Cardiac septum (tissue), 1 donor: Measurements from ENCODE around the genes OTOP2 and CASKIN2.

GRCh38 chr17:74805501-74805952, 29.2 kb downstream of the TMEM104 start:
- PRO-cap: no peak

DNA sequence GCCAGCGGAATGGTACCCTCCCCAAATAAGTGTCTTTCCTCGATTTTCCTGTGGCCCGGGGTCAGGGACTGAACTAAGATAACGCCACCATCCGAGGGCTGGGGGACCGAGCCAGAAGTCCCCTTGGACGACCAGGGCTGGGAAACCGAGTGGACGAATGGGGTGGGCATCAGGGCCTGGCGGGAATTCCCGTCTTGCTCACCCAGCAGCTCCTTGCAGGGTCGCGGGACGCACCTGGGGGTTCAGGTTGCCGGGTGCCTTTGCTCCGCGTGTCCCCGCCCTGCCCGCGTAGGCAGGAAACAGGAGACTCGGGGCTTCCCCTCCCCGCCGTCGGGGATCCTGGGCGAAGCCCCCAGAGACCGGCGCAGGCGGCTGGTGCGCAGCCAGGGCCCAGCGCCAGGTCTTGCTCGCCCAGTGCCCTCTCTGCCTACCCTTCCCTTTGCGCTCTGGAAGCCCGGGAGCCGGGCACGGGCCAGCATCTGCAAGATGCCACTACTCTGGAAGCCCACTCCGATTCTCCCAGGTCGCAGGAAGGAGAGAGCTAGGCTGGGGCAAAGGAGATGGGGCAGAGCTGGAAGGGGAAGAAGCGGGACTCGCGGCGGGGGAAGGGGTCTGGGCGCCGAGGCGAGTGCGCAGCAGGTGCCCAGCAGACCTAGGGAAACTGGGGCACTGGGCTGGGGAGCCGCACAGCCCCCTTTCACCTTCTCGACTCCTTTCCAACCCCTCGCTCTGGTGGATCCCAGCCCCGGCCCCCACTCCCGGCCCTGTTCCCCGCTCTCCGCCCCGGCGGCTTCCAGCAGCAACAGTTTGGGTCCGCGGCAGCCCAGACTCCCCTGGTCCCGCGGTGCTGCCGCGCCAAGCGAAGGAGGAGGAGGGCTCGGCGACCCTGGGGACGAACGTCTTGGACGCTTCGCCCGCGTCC, 823 bp upstream of the GRIN2C start:
- PRO-cap: no peak

DNA sequence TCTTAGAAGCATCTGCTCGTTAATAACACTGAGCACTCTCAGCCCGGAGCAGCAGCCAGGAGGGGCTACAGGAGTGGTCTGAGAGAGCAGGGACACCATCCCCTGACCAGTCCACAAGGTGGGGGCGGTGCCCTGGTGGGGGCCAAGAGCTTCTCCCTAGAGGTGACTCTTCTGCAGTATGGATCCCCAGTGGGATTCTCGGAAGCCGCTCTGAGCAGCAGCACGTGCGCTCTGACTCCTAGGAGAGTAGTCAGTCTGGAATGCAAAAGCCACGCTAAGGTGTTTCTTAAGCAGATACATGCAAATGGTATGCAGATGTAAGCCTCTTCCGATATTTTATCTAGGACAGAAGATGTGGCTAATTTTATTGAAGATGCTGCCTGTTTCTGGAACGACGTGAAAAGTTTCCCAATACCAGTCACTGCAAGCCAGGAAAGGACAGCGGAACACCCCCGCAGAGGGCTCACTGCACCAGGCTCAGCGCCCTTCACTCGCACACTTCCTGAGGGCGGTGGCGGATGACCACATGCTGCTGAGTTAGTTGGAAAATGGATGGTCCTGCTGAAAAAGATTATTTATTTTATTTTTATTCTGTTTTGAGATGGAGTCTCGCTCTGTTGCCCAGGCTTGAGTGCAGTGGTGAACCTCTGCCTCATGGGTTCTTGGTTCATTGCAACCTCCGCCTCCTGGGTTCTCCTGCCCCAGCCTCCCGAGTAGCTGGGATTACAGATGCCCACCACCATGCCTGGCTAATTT, 10.2 kb downstream of the FADS6 start:
- PRO-cap: no peak

GRCh38 chr17:74924017-74924464, at the start of gene OTOP2:
TSS of gene OTOP2 (plus strand) at chr17:74924273.
- PRO-cap: no peak

DNA sequence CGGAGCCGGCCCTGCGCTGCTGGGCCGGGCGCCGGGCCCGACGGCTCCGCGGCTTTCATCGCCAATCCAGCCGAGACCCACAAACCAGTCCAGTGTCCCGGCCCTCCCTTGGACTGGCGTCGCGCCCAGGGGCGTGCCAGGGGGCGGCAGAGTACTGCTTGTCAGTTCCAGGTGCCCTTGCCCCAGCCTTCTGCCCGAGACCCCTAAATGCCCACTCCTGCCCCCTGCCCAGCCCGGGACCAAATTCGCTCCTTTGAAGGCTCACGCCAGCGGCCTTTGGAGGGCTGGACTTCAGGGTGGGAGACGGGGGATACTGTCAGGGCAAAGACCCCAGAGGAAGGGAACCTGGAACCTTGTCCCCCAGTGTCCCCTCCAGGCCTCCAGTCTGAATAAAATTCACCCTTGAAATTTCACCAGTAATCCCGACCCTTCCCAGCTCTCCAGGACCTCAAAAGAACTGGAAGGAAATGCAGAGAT, 701 bp downstream of the OTOP3 start:
- PRO-cap: no peak

DNA sequence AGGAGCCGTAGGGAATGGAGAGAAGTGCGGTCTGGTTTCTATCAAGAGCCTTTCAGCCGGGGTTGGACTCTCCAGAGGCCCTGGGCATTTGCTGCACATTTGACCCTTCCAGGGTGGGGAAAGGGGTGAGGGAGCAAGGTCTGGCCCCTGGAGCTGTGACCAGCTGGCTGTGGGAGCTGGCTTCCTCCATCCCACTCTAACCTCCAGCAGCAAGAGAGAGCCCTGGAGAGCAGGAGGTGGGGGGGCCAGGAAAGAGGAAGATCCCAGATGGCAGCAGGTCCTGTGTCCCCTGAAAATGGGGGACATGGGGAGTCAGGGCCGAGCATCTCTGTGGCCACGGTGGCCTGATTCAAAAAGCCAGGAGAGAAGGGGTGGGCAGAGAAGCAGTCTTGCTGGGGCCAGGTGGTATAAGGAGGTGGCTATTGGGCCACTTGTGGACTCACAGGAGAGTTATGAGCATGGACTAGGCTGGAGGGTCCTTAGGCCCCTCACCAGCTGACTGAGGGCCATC, 1.1 kb downstream of the HID1 start:
- PRO-cap: no peak

DNA sequence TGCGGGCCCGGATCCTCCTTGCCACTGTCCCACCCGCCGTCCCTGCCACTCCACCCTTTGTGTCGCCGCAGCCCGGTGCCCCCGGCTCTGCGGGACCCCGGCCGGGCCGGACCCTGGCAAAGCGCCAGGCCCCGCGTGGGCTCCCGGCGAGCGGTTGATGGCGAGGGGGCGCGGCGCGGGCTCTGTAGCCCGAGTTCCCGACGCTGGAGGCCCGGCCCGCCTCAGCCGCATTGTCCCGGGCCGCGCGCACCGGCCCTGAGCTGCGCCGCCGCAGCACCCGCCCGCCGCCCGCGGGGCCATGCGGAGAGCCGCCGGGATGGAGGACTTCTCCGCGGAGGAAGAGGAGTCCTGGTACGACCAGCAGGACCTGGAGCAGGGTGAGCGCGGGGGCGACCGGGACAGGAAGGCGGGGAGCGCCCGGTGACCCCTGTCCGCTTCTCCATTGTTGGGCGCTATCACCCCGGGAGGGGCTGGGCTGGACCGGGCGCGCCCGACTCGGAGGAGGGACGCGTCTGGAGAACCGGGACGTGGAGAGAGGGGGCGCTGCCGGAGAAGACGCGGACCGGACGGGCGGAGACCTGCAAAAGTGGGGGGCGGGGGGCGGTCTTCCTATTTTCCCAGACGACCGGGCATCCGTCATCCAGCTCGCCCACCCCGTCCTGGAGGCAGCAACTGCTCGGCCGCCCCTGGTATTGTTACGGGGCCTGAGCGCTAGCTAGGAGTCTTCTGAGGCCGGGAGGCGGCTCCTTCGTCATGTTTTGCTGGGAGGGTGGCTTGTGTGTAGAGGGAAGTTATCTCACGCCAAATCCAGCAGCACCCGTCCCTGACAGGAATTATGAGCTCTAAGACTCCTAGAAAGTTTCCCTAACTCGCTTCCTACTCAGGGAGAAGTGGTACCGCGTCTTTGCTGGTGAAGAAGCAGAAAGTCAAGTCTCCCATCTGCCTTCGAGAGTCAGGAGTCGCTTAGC, 598 bp downstream of the CDR2L start:
- PRO-cap: unidirectional peak, plus-strand start at position 324 of the sequence; bidirectional peak, plus-strand start at position 612 of the sequence, minus-strand start at position 514 of the sequence; bidirectional peak, plus-strand start at position 692 of the sequence, minus-strand start at position 694 of the sequence

- PRO-cap: unidirectional peak, minus-strand start at chr17:75114520
Observed at GRCh38 chr17:75113992-75115093, 4.6 kb downstream of the ARMC7 start.

- PRO-cap: no peak
Observed at GRCh38 chr17:75205829-75206299, 385 bp downstream of the NUP85 start.

- PRO-cap: no peak
Observed at GRCh38 chr17:75277200-75278096, 6.4 kb upstream of the MIF4GD start.

- PRO-cap: unidirectional peak, plus-strand start at chr17:75292980
Observed at GRCh38 chr17:75292826-75293136, 3.5 kb upstream of the SLC25A19 start.

DNA sequence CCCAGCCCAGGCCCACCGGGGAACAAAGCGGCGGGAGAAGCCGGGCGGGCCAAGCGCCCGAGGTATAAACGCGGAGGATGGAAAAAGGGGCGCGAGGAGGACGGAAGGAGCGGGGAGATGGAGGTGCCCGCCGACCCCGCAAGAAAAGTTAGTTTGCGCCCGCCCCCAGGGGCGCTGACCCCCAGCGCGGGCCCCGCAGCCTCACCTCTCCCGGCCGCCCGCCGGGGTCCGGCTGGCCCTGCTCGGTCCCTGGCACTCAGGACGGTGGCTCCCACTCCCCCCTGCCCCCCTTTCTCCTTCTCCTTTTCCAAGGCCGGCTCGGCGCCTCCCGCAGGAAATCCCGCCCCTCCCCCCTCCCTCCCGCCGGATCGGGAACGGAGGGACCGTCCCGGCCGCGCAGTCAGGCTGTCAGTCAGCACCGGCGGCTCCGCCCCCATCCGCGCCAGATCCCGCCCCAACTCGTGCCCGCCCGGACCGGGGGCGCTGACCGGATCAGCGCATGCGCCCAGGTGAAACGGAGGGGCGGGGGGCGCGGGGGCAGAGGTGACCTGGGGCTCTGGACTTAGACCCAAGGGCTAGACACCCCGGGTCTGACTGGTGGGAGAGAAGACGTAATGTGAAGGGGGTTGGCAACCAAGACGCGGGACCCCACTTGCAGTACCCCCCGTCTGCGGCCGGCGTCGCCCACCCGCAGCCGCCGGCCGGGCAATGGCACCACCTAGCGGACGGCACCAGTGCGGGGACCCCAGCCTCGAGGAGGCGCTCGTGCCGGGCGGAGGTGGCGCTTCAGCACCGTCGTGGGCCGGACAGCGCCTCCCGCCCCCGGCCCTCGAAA, at the start of gene CASKIN2:
TSS of gene CASKIN2 (minus strand) at position 342 of the 835 bp plus-strand sequence.
- PRO-cap: unidirectional peak, minus-strand start at position 234 of the sequence; unidirectional peak, minus-strand start at position 293 of the sequence; bidirectional peak, plus-strand start at position 734 of the sequence, minus-strand start at position 407 of the sequence

GRCh38 chr17:75517311-75518202, 1.2 kb downstream of the TSEN54 start:
- PRO-cap: no peak

DNA sequence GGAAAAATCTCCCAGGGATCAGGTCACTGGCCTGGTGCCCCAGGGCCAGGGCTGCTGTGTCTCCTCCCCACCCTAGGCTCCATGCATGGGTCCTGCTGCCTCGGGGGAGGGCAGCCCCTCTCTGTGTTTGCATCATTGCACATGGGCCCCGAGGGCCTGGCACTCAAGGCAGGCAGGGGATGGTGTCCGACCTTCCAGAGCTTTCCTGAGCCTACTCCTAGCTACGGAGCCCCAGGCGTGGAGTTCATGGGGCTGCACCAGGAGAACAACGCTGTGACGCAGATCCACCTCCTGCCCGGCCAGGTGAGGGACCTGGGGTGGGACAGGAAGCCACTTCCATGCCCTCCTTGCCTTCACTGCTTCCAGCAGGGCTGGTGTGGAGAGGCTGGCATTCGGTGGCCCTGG, 29.7 kb upstream of the MYO15B start:
- PRO-cap: no peak

GRCh38 chr17:75596075-75596682, 8.6 kb downstream of the MYO15B start:
- PRO-cap: no peak

GRCh38 chr17:75616213-75616922, 16.9 kb upstream of the SMIM5 start:
- PRO-cap: no peak

DNA sequence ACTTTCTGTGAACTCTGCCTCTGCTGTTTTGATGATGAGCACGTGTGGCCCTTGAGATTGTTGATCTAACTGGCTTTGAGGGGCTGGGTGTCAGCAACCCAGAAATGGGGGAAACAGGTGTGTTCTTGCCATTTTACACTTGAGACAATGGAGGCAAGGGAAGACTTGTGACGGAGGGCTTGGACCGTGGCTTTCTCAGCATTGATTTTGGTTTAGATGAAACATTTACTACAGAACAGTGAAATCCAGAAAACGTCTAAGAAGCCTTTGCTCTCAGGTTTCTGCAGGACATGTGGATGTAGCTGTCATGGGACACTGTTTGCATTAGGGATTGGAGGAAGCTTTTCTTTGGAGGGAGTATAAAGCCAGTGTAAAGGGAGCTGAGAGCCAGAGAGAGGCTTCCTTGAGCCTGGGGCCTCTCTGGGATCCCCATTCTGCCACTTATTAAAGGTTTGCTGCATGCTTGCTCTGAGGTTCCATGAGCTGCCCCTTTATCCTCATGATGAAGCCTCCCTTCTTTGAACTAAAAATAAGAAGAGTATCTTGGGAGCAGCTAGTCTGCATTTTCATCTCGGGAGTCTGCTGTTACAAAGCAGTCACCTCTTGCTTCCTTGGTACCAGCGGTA, 25.4 kb downstream of the SAP30BP start:
- PRO-cap: no peak

- PRO-cap: no peak
Observed at GRCh38 chr17:75697972-75698343, 23.3 kb upstream of the ITGB4 start.

DNA sequence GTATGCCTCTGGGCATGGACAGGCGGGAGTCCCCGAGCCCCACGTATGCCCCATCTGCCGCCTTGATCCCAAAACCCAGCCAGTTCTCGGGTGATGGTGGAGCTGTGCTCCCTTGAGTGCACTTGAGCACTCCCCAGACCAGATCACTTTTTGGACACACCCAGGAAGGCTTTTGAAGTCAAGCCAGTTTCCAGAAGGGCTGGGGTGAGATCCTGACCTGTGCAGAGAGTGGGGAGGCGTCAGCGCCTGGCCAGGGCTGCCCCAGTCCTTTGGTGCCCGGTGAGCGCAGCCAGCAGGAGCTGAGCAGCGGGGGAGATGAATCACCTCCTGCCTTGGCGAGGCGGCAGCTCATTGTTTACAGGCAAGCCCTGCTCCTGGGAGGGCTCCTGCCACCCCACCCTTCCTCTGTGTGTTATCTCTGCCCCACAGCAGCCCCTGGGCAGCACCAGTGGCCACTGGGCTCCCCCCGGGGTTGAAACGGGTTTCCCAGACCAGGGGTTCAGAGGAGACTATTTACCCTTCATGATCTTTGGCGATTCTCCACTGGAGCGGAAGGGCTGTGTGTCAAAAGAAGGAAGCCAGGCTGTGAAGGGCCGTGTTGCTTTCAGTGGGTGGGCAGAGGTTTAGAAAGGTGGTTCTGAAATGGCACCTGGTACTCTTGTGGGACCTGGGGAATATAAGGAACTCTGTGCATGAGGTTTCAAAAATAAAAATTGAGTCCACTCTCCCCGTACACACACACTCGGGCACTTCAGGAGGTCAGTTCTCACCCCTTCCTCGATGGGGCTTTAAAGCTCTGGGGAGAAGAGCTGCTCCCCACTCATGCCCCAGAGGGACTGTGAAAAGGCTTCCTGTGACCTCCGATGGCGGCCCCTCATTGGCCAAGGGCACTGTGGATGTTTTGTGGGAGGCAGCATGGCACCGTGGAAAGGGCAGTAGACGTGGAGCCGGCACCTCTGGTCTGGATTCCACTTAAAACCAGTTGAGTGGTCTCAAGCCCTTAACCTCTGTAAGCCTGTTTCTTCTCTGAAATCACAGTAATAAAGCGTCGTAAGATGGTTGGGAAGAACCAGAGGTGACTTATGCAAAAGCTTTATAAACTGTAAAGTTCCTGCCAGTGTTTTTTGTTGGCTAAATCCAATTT, 13.9 kb upstream of the ITGB4 start:
- PRO-cap: no peak

GRCh38 chr17:75754366-75755054, 10.5 kb downstream of the GALK1 start:
- PRO-cap: no peak